ENCODE measurements around the genes UCN and ZNF512.

- PRO-cap, result no peak
- CAGE, long polyA plus RNA, result no peak
Observed at GRCh38 chr2:26355436-26356074, 9.0 kb upstream of the ADGRF3 start.

DNA sequence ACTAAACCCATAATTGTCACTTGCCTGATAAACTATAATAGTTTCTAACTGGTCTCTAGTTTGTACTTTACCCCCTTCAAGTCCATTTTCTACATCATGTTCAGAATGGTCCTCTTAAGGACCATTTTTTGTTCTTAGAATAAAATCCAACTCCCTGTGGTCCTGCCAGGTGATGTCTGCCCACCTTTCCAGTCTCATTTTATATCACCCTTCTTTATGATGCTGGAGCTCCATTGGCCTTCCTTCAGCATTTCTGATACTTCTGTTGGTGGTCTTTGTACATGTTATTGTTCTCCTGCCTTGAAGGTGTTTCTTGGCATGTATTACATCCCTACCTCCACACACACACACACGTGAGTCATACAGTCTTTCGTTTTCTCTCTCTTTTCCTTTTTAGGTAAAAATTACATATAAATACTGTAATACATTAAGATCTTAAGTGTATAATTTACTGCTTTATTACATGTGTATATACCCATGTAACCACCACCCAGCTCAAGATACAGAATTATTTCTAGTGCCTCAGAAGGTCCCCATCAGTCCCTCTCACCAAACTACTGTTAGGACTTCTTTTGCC, 10.1 kb upstream of the ADGRF3 start:
- PRO-cap, result no peak
- CAGE, long polyA plus RNA, result no peak

DNA sequence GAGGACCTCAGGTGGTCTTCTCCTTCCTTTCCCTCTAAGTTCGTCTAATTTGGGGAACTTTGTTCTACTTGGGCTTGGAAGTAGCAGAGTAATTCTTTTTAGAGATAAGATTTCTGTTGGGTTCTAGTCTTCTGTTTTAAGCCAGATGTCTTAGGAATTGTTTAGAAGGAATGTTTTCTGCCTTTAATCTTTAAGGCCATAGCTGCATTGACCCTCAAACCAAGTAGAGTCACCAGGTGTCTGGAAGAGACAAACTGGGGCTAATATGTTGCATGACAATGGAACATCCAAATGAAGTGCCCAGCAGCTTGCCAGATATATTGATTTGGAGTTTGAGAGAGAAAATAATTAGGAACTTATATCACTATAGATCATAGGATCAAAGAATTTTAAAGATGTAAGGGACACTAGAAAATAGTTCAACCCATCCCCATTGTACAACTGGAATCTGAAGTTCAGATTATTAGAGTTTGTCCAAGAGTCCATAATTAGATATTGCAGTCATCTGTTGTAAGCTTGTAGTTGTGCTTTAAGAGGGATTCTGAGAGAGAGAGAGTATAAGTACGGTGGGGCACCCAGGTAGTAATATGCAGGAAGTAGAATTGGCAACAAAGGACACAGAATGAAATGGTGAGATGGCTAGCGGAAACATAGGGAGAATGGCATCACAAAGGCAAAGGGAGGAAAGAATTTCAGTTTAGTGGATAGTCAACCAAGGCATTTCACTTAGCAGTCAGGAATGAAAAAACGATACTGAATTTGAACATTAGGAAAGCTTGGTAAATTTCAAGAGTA, 19.8 kb upstream of the DRC1 start:
- PRO-cap, result no peak
- CAGE, long polyA plus RNA, result no peak

- PRO-cap, result no peak
- CAGE, long polyA plus RNA, result no peak
Observed at GRCh38 chr2:26456363-26457156, 54.8 kb downstream of the DRC1 start.

DNA sequence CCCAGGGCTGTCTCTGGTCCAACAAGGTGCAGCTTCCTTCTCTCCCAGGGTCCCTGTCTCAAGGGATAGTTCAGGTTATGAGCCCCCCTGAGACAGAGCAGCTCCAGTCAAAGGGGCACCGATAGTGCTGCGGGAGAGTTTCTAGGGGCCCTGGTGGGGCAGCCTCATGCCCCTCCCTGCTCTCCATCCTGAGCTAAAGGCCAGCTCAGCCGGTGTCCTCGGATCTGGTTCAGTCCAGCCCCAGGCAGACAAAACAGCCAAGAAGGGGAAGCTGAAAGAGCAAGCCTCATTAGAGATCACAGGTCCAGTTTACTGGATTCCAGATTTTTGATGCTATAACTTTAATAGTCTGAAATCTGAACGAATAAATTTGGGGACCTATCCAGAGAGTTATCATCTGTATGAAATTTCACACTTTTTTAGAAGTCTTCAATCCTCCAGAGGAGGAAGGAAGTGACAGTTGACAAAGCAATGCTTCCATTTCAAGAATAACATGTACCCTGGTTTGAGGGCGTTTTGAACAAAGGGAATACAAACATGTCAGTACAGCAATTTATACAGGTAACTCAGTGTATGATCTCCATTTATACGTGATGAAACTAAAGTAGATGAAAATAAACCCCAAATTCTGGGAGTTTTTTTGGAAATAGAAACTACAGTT, 36.4 kb downstream of the FAM166C start:
- PRO-cap, result no peak
- CAGE, long polyA plus RNA, result no peak

- PRO-cap, result no peak
- CAGE, long polyA plus RNA, result no peak
Observed at GRCh38 chr2:26782428-26783739, 3.0 kb upstream of the CENPA start.

DNA sequence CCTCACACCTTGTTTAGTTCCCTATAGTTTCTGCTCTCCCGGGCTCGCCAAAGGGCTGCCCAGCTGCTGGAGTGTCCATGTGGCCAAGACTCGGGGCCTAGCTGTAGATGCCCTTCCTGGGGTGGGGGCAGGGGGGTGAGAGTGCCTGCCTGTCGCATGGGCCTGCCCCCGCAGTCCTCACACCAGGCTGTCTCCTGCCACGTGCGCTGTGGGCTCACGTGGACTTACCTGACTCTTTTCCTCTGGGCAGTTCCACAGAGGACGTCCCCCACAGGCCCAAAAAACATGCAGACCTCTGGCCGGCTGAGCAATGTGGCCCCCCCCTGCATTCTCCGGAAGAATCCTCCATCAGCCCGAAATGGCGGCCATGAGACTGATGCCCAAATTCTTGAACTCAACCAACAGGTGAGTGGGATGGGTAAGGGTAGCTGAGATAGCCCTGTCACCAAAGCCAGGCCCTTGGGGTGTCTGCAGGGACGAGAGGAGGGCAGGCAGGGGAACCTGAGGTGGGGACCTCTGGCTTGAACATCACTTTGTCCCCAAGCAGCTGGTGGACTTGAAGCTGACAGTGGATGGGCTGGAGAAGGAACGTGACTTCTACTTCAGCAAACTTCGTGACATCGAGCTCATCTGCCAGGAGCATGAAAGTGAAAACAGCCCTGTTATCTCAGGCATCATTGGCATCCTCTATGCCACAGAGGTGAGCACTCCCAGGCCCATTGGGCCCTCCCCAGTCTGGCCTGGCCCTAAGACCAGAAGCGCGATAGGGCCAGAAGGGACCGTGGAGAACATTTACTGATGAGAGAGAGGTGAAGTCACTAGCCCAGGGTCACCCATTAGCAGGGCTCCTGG, 7.2 kb upstream of the TMEM214 start:
- PRO-cap, result no peak
- CAGE, long polyA plus RNA, result no peak

- PRO-cap, result no peak
- CAGE, long polyA plus RNA, result no peak
Observed at GRCh38 chr2:27026500-27026996, 6.2 kb upstream of the TMEM214 start.

DNA sequence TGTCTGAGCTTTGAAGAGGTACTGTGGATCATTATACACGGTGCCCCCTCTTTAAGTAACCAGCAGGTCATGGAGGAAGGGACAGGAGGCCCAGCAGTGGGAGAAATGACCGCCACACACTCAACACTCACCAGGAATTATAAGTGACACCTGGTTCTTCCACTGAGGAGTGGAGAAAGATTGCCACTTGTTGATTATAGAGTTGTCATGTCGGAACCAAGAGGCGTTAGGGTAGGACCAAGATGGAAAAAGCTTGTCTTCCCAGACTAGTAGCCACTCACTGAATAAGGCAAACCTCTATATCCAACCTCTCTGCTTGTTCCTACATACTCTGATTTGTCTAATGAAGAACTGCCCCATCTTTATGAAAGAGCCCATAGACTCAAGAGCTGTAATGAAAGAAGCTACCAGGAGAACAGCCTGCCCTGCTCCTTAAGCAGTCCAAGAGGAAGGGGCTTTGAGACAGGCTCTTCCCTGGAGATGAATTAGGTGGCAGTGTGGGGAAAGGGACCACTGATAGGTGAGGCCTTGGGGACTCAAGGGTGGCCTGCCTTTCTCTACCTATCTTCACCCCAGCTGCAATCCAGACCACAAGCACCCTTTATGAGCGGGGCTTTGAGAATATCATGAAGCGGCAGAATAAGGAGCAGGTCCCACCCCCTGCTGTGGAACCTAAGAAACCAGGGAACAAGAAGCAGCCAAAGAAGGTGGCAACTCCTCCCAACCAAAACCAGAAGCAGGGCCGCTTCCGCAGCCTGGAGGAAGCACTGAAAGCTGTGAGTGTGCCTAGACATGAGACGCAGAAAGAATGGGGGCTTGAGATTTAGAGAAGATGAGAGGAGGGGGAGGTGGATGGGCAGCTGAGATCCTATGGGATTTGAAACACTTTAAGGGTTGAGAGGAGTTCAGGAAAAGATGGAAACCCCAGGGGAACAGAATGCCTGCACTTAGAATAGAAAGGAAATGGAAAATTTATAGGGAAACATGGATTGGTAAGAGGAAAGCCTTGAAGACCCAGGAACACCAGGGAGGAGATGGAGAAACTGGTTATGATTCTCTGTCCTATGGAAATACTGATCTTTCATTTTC, 1.1 kb downstream of the TMEM214 start:
- PRO-cap, result no peak
- CAGE, long polyA plus RNA, result no peak

DNA sequence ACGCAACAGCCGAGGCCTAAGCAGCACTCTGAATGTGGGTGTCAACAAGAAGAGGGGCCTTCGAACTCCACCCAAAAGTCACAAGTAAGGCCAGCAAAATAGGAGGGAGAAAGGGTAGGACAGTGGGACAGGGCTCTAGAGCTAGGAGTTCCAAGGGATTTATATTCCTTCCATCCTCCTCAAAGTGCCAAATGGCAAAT, 7.0 kb downstream of the AGBL5 start:
- PRO-cap, result no peak
- CAGE, long polyA plus RNA, result no peak

DNA sequence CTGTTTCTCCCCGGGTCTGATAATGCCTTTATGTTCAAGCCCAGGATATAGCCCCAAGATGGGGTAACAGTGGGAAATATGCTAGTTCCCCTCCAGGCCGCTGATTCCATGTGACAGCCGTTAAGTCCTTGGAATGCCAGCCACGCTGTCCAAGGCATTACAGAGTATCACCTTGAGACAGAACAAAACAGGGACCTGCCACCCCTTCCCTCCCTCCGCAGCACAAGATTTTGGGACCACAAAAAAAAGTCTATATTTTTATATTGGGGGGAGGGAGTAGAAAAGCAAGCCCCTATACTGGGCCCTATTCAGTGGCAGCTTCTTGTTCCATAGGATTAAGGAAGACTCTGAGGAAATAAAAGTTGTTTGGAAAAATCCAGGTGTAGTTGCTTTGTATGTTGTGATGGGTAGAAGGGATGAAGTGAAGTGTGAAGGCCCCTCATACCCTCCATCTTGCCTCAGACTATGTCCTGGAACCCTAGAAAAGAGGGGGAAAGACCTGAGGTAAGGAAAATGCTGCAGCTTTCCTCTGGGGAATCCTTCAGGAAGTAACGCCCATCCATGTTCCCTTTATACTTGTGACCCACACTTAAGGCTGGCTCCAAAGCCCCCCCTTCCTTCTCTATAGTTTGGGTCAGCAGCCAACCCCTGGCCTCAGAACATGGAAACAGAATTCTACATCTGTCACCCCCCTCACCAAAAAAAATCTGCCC, 1.1 kb downstream of the OST4 start:
- PRO-cap, result no peak
- CAGE, long polyA plus RNA, result start-site peak on the plus strand centred at position 317 of the sequence, 146 bp wide, 16 and 15 reads in 2 replicates

- PRO-cap, result no peak
- CAGE, long polyA plus RNA, result no peak
Observed at GRCh38 chr2:27082564-27083094, 3.9 kb upstream of the KHK start.

DNA sequence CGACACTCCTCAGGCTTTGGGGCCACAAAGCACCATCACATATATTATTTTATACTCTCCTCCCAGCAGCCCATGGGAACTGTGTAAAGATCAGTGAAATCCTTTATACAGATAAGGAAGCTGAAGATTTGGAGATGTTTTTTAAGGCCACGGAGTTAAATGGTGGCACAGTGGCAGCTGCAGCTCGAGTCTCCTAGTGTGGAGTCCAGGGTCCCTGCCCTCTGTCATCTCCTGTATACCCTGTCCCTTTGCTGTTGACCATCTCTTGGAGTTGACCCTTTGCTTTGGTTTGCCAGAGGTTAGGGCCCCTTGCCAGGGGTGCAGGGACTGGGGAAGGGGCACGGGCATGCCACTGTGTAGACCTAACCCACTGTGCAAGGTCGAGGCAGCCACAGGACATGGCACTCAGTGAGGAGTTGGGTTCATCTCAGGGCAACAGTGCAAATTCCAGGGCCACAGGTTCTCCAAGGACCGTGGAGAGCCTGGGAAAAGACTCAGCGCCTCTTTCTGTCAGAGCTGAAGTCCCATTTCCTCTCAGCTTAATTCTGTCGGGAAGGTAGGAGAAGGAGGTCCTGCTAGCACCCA, 2.5 kb downstream of the KHK start:
- PRO-cap, result no peak
- CAGE, long polyA plus RNA, result no peak

DNA sequence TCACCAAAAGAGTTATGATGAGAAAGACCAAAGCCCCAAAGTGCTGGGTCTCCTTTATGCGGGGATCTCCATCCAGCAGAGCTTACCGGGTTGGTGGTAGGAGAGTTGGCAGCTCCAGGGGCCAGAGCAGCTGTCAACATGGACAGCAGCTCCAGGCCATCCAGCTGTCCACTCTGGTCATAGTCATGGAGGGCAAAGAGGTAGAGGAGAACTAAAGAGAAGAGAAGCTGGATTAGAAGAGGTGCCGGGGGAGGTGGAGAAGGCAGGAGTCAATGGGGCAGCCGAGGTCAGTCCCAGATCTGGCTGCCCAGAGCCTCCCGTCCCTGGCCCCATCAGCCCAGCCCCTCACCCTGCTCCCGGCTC, 15.4 kb downstream of the KHK start:
- PRO-cap, result no peak
- CAGE, long polyA plus RNA, result no peak

GRCh38 chr2:27281503-27281815, 770 bp upstream of the TRIM54 start:
- PRO-cap, result no peak
- CAGE, long polyA plus RNA, result no peak

GRCh38 chr2:27282732-27283455, 665 bp downstream of the TRIM54 start:
- PRO-cap, result no peak
- CAGE, long polyA plus RNA, result no peak

GRCh38 chr2:27307976-27308762, at the start of gene UCN:
TSS of gene UCN (minus strand) at chr2:27308445.
- PRO-cap, result no peak
- CAGE, long polyA plus RNA, result no peak

GRCh38 chr2:27582429-27583286, at the start of gene ZNF512:
TSS of gene ZNF512 (plus strand) at chr2:27583042.
- PRO-cap, result bidirectional peak, plus-strand start at chr2:27583006, minus-strand start at chr2:27582799
- CAGE, long polyA plus RNA, result start-site peak on the plus strand at chr2:27583035-27583107, 544 and 805 reads in 2 replicates

DNA sequence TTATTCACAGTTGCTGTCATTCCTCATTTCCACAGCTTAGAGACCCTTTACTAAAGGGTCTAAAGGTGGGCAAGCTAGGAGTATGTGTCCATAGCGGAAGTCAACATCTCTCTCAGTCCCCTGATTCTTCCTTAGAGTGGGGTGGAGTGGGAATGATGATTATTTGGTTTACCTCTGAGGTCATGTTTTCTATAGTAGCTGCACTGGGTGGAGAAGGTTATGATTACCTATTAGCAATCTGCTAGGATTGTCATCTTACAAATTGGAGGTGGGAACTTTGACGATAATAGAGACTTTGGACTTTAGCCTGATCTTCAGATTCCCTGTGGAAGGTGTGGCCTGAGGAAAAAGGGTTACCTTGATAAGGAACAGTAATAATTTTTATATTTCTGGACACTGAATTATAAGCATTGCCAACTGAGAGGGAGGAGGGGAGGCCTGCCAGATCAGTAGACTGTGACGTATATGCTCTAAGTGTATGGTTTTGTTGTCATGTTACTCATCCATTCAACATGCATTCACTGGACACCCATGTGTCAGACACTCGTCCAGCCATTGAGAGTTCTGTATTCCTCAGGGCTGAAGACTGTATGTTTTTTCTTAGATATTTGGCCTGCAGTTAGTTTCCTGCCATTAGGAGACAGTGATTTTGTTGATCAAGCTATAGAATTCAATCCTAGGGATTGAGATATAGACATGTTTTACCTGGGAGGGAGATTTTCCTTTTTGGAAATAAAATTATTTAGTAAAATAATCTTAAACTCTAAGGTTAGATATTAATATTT, 183.3 kb upstream of the FOSL2 start:
- PRO-cap, result no peak
- CAGE, long polyA plus RNA, result no peak

DNA sequence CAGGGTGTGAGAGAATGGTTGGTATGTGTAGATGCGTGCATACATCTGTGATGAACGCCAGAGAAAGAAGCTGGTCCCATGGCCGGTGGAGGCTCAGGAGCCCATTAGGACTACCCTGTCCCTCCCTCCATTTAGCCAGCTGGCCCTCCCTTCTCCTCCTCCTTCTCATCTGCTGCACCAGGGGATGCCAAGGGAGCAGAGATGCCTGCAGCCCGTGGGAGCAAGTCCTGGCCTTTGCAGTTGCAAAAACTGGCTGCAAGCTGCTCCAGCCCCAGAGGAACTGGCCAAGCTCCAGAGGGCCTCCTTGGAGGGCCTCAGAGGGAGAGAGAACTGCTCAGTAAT, 65.6 kb upstream of the FOSL2 start:
- PRO-cap, result no peak
- CAGE, long polyA plus RNA, result no peak

Measured in B cell (primary cell).